Fibroblast of the aortic adventitia (primary cell): ENCODE measurements around the genes COPB2 and RBP2.

GRCh38 chr3:136930171-136931131, 27.3 kb upstream of the IL20RB start:
- CAGE, long polyA plus RNA: no peak

GRCh38 chr3:136932262-136932822, 25.4 kb upstream of the IL20RB start:
- CAGE, long polyA plus RNA: no peak

DNA sequence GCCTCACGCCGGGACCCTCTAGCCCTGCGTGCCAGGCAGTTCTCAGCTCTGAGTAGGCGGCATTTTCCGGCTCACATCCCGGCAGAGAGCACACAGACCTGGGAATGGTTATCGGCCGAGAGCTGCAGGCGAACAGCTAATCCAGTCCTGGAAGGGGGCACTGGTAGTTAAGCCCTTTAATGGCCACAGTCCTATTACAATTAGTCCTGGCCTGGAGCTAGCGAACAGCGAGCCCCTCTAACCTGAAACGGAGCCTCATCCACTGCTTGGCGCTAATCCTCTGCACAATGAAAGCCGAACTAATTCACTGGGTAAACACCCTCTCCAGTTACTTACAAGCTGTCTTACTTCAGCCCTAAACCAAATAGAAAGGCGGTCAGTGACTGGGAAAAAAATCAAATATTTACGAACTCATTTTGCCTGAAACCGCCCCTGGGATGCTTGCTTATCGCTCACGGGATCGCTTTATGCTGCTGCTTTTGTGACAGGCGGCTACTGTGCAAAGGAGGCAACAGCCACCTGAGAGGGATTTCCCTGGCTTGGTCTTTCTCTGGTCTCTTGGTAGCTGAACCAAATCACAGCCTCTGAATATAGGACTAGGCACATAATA, 254.5 kb upstream of the SOX14 start:
- CAGE, long polyA plus RNA: no peak

DNA sequence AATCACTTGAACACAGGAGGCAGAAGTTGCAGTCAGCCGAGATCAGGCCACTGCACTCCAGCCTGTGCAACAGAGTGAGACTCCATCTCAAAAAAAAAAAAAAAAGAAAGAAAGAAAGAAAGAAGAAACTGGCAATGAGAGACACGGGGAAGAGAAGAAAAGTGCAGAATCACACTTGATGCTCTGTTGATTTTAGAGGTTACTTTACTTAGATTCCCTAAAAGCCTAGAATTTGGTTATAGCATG, 43.4 kb downstream of the CLDN18 start:
- CAGE, long polyA plus RNA: no peak

DNA sequence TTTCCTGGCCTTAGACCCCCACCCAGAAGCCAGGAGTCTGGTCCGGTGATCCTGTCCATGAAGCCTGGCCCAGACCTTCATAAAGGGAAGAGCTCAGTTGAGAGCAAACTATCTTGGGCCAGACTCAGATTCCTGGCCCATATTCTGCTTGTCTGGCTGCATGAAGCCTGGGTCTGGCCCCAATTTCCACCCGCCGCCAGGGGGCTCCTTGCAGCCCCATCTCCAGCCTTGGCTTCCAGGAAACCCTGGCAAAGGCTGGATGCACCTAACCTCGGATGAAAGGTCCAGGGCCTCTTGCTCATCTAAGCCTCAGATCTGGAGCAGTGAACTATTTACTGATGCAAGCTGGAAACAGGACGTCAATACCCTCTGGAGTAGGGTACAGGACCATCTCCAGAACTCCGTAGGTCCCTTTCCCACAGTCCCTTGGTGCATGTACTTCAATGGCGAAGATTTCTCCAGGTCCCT, 5.6 kb downstream of the FOXL2 start:
- CAGE, long polyA plus RNA: no peak

GRCh38 chr3:138951176-138951584, 4.2 kb downstream of the FOXL2NB start:
- CAGE, long polyA plus RNA: no peak

DNA sequence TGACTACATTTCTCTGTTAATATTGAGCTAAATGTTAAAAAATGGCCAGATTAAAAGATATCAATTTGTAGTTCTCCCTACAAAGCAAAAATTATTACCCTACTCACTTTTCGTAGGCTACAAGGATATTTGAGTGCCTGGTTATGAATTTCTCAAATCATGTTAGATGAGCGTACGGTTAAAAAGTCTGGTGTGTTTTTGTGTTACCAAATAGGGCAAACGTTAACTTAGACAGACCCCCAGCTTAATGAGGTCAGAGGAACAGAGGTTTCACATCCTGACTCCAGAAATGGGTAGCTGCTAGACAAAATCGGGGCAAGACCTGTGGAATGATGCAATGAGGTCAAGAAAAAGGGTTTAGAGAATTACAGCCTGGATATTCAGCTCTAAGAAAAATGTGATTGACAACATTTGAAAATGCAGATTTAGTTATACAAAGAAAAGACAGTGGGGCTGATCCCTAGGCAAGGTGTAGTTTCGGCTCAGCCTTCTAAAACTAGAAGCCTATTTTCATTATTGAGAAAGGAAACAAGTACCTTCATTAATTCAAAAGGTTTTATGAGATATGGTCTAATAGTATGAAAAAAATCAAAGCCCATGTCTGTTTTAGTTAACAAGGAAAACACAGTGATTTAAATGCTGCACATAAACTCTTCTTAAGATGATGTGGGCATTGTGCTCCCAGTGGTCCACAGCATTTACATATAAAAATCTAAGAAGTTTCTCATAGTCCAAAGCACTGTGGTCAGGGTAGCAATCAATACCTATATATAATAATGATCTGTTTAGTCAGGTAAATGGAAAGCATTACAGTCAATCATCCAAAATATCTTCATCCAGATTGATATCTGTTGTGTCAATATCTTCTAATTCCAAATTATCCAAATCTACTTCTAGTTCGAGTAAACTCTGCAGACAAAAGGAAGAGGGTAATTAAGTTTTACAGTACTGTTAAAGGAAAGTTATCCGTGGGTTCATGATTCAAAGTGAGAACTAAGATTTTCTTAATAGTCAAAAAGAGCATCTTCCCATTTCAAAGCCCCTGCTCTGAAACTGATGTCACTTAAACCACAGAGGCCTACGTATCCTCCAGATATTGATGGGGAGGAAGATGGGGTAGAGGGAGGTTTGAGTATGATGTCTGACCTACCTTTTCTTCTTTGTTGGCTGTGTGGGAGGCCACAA, 13.6 kb downstream of the MRPS22 start:
- CAGE, long polyA plus RNA: no peak

DNA sequence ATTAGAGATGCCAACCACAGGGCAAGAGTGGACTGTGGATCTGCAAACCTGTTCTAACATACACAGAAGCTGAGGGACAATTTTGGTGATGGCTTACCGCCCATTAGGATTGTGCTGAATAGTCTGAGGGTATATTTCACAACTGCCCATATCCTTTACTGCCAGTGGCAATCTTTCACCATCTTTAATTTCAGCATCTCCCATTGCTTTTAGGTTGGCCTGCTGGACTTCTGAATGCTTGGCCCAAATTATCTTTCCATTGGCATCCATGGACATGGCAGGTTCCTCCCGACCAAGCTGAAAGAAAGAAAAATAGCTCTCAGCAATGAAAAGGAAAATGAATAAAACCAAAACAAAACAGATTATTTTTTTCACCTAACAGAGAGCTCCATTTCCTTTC, 16.3 kb downstream of the COPB2 start:
- CAGE, long polyA plus RNA: no peak

DNA sequence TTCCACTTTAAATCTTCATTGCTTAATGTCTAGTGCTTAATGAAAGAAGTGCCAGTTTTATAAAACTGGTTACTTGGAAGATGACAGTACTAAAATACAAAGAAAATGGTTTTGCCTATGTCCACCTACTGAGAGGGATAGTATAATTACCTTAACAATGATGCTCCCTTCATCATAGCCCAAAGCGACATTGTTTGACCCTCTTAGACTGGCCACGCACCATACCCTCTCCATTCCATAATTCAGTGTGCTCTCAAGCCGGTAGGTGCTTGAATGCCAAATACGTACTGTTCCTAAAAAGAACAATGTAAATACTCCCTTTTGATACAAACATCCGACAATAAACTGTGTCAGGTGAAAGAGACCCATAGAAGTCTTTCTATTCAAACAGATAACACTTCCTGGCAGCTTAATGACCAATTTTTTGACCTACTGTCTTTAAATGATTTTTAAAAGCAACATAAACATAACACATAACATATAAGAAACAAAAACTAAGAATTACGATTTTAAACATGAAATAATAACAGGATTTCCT, 15.9 kb downstream of the COPB2 start:
- CAGE, long polyA plus RNA: no peak

- CAGE, long polyA plus RNA: no peak
Observed at GRCh38 chr3:139388945-139389736, at the start of gene COPB2. TSS of gene COPB2 (minus strand) at chr3:139389647.

GRCh38 chr3:139476398-139476756, at the start of gene RBP2:
TSS of gene RBP2 (minus strand) at chr3:139476516.
- CAGE, long polyA plus RNA: no peak

- CAGE, long polyA plus RNA: no peak
Observed at GRCh38 chr3:139533536-139534506, 5.7 kb downstream of the RBP1 start.

DNA sequence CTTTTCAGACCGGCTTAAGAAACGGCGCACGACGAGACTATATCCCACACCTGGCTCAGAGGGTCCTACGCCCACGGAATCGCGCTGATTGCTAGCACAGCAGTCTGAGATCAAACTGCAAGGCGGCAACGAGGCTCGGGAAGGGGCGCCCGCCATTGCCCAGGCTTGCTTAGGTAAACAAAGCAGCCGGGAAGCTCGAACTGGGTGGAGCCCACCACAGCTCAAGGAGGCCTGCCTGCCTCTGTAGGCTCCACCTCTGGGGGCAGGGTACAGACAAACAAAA, 51.6 kb upstream of the RBP1 start:
- CAGE, long polyA plus RNA: no peak

GRCh38 chr3:139774461-139774759, 96.6 kb upstream of the NMNAT3 start:
- CAGE, long polyA plus RNA: no peak

DNA sequence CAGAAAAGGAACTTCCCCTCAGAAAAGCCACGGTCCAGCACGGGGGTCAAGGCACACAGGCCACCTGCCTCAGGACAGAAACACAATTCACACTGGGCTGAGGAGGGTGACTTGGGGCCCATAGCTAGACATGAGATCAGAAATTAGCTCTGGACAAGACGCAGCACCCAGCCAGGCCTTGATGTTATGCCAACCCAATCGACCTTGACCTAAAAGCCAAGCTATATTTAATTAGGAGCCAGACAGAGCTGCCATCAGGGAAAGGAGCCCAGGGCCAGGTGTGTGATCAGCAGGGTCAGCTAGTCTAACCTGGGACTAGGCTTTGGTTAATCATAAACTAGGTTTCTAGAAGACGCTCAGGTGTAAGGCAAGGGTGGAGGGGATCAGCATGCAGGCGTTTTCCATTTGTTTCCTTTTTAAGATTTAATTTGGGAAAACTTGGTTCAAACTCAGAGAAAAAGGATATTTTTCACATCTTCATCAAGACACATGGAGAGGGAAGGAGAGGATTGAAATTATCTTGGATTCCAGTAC, 23.8 kb upstream of the SLC25A36 start:
- CAGE, long polyA plus RNA: no peak

GRCh38 chr3:140945844-140947079, 4.6 kb downstream of the SLC25A36 start:
- CAGE, long polyA plus RNA: no peak

- CAGE, long polyA plus RNA: no peak
Observed at GRCh38 chr3:140977520-140978085, 36.0 kb downstream of the SLC25A36 start.

DNA sequence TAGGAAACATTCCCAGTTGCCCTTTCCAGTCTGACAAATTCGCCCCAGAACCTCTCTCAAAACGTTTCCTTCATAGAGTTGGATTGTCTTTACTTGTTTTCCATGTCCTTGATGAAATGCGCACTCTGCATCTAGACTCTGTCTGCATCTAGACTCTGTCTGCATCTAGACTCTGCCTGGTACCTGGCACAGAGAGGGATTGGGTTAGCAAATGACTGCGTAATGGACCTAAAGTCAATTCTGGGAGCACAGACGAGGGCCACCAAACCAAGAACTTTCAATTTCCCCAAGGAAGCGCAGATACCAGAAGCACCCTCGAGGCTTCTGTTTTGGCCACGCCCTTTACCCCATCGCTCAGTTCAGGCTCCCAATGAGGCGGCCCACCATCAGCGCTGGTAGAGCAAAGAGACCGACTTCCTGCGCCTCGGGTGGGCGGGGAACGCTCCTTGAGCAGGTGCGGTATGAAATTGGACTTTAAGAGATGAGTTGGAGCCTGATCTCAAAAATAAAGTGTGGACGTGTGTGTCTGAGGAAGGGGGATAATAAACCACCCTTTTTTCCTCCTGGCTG, 670 bp upstream of the SPSB4 start:
- CAGE, long polyA plus RNA: no peak

DNA sequence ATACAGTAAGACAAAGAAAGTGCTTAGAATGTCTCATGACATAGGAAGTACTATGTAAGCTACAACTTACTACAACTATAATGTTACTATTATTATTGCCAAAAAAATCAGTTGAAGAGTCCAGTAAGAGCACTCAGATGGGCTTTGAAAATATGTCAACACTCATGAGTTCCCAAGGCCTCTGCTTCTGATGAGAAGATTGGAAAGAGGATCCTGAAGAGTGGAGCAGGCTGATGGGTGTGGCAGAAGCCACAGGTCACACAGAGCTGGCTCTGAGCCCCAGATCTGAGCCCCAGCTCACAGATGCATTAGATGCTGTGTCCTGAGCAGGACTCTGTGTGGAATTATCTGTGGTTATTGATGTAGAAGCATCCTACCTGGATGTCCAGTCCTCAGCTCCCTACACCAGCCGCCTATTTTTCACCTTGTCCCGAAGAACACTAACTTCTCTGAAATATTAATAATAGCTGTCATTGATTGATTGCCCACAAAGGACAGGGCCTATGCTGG, 65.6 kb downstream of the SPSB4 start:
- CAGE, long polyA plus RNA: no peak

GRCh38 chr3:141274809-141275472, 43.3 kb downstream of the PXYLP1 start:
- CAGE, long polyA plus RNA: no peak